ENCODE measurements around a stretch of chr1.

- RRBS: no CpG with 5 or more reads among the region's 1 CpG
Observed at GRCh38 chr1:198191769-198192408, 35.1 kb downstream of the NEK7 start.

DNA sequence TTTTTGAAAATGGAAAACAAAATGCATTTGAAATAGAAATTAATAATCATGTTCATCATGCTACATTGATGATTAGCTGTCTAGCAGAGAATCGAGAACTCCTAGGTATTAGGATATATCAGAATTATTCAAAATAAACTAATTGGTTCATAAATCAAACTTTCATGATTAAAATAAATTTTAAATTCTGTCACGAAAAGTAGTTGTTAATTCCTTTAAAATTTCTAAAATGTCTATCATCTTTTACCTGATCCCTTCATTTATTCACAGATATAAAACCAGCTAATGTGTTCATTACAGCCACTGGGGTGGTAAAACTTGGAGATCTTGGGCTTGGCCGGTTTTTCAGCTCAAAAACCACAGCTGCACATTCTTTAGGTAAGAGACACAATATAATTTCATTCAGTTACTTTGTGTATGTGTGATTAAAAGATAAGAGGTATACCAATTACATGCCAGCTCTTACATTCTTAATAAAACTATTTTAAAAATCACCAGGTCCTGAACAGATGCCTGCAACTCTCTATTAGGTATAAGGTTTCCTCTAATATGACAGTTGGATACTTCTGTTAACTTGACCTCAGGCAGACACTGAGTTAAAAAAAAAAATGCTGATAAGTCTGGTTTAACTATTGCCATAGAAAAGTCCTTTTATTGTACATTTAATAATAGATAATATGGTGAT lies 122.0 kb downstream of the NEK7 start:
- RRBS: no CpG with 5 or more reads among the region's 3 CpGs

- RRBS: no CpG with 5 or more reads among the region's 3 CpGs
Observed at GRCh38 chr1:198620206-198620736, 18.6 kb upstream of the PTPRC start.

DNA sequence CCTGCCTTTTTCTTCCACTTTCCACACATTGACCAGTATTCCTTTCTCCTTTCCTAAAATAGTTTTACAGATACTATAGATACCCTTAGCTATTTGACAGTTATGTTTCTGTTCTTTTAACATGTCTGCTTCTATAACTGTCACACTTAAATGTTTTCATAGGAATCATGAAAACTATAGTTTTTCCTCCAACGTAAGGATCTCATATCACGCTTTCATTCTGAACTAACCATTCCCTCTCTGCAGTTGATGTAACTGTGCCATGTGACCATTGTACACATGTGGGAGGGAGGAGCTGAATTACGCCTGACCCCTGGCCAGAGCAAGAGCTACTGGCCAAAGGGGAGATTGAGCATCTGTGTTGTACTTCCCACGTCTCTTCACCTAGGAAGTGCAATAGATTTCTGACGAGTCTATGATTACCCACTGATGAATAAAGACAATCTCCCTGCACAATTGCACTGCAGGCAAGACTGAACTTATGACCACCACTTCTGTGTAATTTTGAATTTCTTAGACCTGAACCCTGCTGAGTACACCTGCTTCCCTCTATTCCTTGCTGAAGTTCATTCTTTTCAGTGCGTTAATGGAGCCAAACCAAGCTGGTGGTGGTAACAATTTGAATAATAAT lies 24.0 kb downstream of the PTPRC start:
- RRBS: no CpG with 5 or more reads among the region's 6 CpGs

GRCh38 chr1:198678840-198679421 lies 40.1 kb downstream of the PTPRC start:
- RRBS: no CpG with 5 or more reads among the region's 15 CpGs

- RRBS: no CpG with 5 or more reads among the region's 12 CpGs
Observed at GRCh38 chr1:198699385-198699806, 60.6 kb downstream of the PTPRC start.

GRCh38 chr1:198711669-198712130 lies 72.9 kb downstream of the PTPRC start:
- RRBS: no CpG with 5 or more reads among the region's 1 CpG

DNA sequence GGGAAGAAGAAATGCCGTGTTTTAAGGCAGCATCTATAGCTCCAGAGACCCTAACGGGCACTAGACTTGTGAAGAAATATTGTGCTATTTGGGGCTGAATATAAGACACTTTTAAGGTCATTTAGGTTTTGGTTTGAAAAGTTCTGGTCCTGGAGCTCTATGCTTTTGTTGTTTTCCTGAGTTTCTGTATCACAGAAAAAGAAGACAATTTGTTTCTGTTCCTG lies 78.5 kb downstream of the PTPRC start:
- RRBS: no CpG with 5 or more reads among the region's 2 CpGs

DNA sequence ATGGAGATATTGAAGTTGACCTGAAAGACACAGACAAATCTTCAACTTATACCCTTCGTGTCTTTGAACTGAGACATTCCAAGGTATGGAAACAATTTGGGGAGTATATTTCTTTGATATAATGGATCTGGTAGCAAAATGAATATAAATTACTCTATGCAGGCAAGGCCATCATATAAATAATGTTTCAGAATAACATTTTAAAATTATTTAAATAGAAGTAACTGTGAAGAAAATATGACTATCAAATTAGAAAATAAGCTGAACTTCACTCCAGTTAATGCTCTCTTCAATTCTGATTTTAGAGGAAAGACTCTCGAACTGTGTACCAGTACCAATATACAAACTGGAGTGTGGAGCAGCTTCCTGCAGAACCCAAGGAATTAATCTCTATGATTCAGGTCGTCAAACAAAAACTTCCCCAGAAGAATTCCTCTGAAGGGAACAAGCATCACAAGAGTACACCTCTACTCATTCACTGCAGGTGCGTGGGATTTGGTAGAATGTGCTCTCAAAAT lies 113.5 kb downstream of the PTPRC start:
- RRBS: no CpG with 5 or more reads among the region's 4 CpGs

- RRBS: no CpG with 5 or more reads among the region's 7 CpGs
Observed at GRCh38 chr1:199931982-199932434, 95.5 kb upstream of the NR5A2 start.

- RRBS: 1% methylated on average over 13 of the region's 69 CpGs
Observed at GRCh38 chr1:200042000-200043100, 14.8 kb downstream of the NR5A2 start.

- RRBS: no CpG with 5 or more reads among the region's 5 CpGs
Observed at GRCh38 chr1:200316217-200316634, 93.6 kb downstream of the ZNF281 start.

GRCh38 chr1:200352039-200352542 lies 57.7 kb downstream of the ZNF281 start:
- RRBS: no CpG with 5 or more reads among the region's 3 CpGs

DNA sequence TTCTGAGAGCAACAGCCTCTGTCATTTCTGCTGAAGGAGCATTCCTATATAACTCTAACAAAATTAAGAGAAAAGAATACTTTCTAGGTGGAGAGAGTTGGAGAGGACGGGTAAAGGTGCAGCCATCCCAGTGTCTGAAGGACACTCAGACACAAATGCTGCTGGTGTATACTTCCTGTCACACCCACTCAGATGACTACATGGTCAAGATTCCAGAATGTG lies 35.4 kb downstream of the ZNF281 start:
- RRBS: no CpG with 5 or more reads among the region's 1 CpG

- RRBS: no CpG with 5 or more reads among the region's 8 CpGs
Observed at GRCh38 chr1:200473812-200474176, 64.0 kb upstream of the ZNF281 start.

DNA sequence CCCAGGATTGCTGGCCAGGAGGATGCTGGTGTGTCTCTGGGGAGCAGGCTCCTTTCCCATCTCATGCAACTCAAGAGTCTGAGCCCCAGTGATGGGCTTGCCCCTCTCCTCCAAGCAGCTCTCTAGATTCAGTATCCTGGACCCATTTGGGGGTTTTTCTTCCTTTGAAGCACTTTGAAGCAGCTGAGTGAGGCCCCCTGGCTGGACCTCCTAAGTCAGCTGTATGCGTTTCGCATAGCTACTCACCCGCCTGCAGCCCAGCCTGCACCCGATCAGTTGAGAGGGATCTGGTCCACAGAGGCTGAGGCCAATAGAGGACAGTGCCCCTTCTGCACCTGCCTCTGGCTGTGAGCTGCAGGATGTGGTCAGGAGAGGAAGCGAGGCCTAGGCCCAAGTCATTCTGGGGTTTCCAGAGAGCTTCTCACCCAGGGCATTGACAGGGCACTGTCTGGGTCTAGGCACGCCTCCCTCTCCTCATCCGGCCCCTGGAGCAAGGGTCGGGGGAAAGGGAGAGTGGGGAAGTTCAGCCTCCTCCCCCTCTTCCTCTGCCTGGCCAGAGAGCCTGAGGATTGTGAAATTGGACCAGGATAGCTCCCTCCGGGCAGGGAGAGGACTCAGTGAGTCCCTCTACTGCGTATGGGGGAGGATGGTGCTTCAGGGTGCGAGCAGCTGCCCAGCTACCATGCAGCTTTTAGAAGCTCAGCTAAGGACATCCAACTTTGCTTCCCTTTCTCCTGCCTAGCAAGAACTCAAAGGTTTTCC lies 6.5 kb upstream of the INAVA start:
- RRBS: no CpG with 5 or more reads among the region's 11 CpGs

GRCh38 chr1:200893111-200893982 lies 1.4 kb upstream of the INAVA start:
- RRBS: no CpG with 5 or more reads among the region's 7 CpGs

GRCh38 chr1:200913033-200913460 lies 18.3 kb downstream of the INAVA start:
- RRBS: no CpG with 5 or more reads among the region's 11 CpGs

DNA sequence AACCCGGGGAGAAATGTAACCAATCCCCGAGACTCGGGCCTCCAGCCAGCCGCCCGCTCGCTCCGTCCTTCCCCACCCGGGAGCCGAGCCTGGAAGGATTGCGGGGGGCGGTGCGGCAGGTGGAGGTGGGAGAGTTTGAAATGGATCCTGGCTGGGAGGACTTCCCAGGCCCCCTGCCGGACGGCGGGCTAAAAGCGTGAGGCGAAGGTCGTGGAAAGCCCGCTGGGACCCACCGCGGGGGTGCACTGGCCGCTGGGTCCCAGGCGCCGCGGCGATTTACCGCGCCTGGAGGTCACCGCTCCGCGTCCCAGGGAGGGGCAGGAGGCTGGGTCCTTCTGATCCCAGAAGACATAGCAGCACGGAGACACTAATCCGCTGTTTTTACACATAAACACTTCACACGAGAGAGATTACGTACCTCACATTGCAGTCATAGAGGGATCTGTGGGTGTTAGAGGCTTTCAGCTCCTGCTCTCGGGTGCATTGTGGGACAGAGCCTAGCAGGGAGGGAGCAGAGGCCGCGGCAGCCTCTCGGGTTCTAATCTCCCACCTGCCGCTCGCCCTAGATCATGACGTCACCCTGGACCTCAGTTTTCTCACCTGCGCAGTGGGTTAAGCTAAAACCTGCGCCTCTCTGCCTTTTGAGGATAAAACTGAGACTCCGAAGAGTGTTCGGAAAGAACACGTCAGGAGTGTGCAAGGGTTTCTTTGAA lies 17.0 kb upstream of the TMEM9 start:
- RRBS: 1% methylated on average over 12 of the region's 47 CpGs

DNA sequence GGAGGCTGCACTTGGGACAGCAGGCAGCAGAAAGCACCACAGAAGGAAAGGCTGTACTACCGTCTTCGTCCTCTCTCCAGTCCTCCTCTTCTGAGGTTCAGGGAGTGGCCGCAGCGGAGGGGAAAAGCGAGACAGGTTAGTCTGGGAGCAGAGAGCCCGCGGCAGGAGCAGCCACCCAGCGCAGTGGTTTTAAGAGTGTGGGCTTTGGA lies 7.8 kb downstream of the TNNT2 start:
- RRBS: no CpG with 5 or more reads among the region's 8 CpGs

All from retinal pigment epithelial cell (primary cell).